Measurements from ENCODE around the gene SCGB1D4.

GRCh38 chr11:61510599-61511452 lies 2.3 kb downstream of the LRRC10B start:
- PRO-cap = no peak
- RRBS, 2 experiments = no CpG with 5 or more reads among the region's 24 CpGs

DNA sequence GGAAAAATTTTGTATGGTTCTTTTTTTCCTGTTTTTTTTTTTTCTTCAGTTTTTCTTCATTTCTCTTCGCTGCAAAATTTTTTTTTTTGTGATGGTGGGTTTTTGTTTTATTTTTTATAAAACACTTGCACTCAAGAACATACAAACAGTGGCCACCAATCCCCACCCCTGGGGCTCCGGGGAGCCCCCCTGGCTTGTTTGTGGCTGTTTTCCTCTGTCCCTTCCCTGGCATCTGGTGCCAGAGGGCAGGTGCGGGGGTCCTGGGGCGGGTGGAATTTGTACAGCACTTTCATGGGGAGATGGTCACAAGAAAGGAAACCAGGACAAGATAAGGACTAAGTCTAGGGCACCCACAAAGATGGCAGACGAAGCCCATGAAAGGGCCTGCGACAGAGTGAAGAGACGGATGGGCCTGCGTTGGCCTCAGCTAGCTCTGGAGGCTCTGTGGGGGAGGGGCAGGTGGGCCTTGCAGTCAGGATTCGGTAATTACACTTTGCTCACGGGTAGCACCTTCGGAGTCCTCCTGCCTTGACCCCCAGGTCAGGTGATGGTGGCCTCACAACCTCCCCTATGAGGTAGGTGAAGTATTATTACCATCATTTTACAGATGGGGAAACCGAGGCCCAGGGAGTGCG lies 7.0 kb downstream of the LRRC10B start:
- PRO-cap = no peak
- RRBS, 2 experiments = no CpG with 5 or more reads among the region's 13 CpGs

DNA sequence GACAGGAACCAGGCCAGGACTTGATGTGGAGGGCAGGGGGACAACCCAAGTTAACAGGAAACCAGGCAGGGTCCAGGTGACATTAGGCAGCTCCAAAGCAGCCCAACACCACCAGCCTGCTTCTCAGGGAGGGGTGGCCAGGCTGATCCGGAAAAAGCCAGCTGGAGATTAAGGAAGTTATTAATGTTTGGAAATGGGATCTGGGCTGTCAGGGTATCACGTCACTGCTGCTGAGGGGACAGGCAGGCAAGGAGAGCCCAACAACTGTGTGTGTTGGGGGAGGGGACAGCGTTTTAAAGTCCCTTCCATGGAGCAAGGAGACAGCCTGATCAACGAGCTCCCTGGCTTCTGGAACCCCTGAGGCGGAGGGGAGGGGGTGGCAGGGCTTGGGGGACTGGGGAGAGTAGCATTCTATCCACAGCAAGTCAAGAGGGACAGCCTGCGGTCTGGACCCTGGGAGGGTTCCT lies 27.2 kb downstream of the SYT7 start:
- PRO-cap = no peak
- RRBS, 2 experiments = no CpG with 5 or more reads among the region's 6 CpGs

DNA sequence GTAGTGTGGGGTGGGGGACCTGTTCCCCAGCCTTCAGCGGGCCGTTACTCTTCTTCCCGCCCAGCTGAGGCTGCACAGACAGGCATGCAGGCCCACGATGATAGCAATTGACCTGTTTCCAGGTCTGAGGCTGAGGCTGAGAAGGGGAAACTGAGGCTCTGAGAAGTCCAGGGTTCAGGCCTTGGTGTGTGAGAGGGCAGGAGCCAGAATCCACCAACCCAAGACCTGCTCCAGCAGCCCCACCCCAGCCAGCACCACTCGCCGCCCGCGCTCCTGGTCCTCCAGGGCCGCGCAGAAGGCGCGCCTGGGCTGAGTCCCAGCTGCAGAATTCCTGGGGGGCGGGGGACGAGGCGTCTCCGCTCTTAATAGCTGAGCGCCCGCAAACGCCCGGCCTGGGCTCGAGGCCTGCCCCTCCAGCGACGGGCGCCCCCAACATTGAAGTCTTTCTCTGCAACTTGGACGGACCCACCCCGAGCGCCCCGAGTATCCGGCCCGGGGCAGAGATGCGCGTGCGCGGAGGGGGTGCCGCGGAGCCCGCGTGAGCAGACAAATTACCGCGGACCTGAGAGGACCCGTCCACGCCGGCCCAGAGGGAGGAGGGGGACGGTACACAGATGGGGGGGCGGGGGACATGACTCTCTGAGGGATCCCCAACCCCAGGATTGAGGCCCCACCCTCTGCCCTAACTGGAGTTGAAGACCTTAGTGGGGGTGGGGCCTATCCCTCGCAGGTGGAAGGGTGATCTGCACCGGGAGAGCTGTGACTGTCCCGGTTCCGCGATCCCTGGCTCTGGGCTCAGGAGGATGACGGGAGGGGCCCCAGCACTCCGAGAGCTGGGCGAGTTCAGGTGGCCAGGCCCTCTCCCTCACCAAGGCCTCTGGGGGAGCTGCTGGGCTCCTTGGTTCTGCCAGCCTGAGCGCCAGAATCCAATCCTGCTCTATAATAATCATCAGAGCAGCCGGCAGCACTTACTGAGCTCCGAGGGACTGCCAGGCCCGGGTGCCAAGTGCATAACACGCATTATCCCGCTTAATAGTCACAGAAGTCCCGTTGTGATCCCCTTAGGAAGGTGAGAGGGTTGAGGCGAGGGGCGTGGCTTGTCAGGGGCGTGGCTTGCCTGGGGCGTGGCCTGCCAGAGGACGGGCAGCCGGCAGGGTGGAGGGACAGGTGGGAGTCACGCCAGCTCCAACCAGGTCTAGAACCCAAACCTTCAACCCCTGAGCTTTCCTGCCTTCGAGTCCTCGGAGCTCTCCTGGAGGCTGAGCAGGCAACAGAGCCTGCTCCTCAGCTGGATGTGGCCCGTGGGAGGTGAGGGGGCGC lies 6.9 kb upstream of the SYT7 start:
- PRO-cap = no peak
- RRBS, 2 experiments = 50 to 92% methylated on average over 2 to 6 of the region's 71 CpGs

GRCh38 chr11:61607339-61607926 lies 26.6 kb upstream of the SYT7 start:
- PRO-cap = no peak
- RRBS, 2 experiments = no CpG with 5 or more reads among the region's 8 CpGs

DNA sequence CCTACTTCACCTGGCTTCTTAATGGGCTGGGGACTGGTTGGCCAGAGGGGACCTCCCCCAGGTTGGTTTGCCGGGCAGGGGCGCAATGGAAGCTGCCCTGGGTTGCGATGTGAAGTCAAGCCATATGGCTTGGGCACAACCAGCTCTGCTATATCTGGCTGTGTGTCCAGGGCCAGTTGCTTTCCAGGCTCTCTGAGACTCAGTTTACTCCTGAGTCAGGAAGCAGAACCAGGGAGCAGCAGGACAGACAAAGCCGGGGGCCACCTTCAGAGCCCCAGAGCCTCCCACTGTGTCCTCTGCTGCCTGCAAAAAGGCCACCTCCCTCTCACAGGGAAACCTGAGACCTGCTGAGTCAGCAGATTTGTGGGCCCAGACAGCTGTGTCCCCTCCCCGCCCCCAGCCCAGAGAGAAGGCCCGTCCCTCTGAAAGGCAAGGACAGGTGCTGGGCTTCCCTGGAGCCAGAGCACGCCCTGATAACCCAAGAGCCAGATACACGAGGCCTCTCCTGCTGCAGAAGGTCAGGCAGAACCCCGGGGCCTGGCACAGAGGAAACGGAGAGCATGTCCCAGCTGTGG lies 29.2 kb upstream of the DAGLA start:
- PRO-cap = no peak
- RRBS, 2 experiments = no CpG with 5 or more reads among the region's 10 CpGs

GRCh38 chr11:61745500-61746200 lies 6.8 kb upstream of the MYRF start:
- PRO-cap = no peak
- RRBS, 2 experiments = 65 to 88% methylated on average over 3 of the region's 20 CpGs

- PRO-cap = no peak
- RRBS, 2 experiments = 100% methylated on average over 1 of the region's 4 CpGs; no CpG with 5 or more reads in 1 of the 2 experiments
Observed at GRCh38 chr11:61769741-61769958, 17.2 kb downstream of the MYRF start.

GRCh38 chr11:61800528-61801411 lies 8.1 kb downstream of the FEN1 start:
- PRO-cap = no peak
- RRBS, 2 experiments = no CpG with 5 or more reads among the region's 3 CpGs

- PRO-cap = no peak
- RRBS, 2 experiments = 77 to 91% methylated on average over 4 of the region's 6 CpGs
Observed at GRCh38 chr11:61887961-61888362, 3.4 kb downstream of the FADS3 start.

DNA sequence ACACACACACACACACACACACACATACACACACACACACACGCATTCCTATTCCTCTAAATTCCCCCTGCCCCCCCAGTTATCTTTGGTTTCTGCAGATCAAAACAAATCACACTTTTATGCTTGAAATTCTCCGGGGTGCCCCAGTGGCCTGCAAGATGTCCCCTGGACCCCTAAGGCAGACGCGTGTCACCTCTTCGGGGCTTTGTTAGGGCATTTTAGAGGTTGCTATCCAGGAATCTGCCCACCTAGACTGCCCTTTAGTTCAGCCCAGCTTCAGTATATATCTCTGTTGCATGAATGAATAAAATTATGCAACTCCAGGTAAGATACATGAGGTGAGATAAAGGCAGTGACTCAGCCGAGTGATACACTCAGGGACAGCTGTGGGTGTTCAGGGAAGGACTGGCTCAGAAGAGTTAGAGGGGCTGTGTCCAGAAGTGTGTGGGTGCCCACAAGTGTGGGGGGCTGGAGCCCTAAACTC lies 8.5 kb downstream of the FTH1 start:
- PRO-cap = no peak
- RRBS, 2 experiments = no CpG with 5 or more reads among the region's 6 CpGs

GRCh38 chr11:61962405-61962554 lies 5.2 kb downstream of the FTH1 start:
- PRO-cap = no peak
- RRBS, 2 experiments = no CpG with 5 or more reads among the region's 3 CpGs

DNA sequence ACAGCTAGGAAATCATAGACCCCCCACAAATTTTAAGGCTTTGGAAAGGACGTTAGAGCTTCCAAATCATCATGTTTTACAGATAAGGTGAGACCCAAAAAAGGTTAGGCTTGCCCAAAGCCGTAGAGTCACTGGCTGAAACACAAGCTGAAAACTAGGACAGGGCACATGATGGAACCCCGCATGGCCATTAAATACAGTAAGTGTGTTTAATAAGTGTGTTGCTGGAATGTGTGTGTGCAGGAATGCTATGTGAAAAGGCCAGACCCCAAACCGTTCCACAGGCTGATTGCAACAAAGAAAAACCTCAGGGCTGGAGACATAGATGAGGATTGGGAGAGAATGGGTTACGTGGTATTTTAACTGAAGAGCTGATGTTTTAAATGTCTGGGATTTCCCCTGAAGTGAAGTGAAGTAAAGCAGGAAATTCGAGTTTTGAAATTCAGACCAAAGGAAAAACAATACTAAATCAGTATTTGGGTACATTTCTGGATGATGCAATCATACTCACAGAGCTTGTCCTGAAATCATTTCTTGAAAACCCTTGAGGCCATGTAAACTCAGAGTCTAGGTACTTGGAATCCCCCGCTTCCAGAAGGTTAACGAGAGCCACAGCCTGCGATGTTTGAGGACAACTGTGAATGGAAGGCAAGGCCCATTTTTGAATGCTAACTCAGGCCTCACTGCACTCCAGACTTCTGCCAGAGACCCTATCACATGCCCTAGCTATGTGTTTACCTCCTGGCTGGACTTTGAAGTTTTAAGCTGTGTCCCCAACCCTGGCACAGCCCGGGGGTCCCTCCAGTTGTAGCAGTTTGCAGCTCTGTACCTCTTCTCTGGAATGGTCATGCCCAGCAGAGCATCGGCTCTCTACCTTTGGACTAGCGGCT lies 5.2 kb upstream of the FTH1 start:
- PRO-cap = no peak
- RRBS, 2 experiments = no CpG with 5 or more reads among the region's 12 CpGs

DNA sequence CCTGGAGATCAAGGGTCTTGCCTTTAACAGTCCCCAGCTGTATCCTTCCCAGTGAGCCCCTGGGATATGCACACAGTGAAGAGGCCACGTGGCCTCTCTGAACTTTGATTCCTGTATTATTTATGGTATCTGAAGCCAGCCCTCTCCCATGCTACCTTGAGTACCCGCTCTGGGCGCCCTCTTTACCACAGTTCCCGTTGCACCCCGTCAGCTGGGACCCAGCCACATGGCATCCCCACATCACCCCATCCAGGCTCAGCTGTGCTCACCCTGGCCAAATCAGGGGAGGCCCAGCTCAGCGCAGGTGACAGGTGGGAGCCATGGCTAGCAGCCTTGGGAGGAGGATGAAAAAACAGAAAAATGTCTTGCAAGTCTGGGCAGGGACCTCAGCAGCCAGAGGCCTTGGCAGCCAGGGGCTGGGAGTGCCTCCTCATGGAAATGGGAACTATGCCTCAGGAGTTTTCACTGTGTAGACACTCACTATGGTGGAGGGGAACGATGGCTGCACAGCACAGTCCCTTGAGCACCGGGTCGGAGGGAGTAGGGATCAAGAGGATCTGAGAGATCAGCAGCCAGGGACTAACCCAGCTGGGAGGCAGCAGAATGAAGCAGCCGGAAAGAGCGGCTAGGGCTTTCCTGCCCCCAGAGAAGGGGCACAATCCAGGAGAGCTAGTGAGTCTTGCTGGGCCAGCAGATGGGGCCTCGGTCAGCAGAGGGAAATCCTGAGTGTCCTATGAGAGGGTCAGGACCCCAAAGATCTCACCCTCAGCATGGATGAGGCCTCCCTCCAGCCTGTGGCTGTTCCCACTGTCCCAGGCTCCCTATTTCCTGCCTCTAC lies 6.1 kb upstream of the FTH1 start:
- PRO-cap = no peak
- RRBS, 2 experiments = 86 to 96% methylated on average over 3 of the region's 12 CpGs

DNA sequence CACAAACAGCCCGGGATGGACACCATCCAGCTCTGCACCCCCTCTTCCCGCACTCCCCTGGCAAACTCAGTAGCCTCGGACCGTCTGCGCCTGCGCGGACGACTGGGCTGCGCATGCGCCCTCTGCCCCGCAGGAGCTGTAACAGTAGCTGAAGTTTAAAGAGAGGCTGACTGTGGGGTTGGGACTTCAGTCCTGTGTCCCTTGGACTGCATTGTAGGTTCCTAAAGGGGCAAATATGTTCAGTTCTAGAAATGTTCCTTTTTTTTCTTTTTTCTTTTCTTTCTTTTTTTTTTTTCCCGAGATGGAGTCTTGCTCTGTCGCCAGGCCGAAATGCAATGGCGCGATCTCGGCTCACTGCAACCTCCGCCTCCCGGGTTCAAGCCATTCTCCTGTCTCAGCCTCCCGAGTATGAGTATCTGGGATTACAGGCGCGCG lies 11.3 kb upstream of the INCENP start:
- PRO-cap = bidirectional peak, plus-strand start at position 158 of the sequence, minus-strand start at position 88 of the sequence
- RRBS, 2 experiments = 0% methylated on average over 1 of the region's 23 CpGs

DNA sequence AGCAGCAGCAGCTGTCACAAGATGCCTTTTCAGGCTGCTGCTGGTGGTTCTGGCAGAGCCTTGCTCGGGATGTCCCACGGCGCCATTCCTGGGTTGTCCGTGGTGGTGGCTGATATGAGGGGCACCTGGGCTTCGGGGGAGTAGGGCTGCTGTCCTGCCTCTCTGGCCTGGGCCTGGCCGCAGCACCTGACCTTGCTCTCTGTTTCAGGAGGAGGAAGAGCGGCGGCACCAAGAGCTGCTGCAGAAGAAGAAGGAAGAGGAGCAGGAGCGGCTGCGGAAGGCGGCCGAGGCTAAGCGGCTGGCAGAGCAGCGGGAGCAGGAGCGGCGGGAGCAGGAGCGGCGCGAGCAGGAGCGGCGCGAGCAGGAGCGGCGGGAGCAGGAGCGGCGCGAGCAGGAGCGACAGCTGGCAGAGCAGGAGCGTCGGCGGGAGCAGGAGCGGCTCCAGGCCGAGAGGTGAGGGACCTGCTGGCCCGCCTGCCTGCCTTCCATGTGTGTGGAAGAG lies 22.7 kb downstream of the INCENP start:
- PRO-cap = no peak
- RRBS, 2 experiments = no CpG with 5 or more reads among the region's 34 CpGs

DNA sequence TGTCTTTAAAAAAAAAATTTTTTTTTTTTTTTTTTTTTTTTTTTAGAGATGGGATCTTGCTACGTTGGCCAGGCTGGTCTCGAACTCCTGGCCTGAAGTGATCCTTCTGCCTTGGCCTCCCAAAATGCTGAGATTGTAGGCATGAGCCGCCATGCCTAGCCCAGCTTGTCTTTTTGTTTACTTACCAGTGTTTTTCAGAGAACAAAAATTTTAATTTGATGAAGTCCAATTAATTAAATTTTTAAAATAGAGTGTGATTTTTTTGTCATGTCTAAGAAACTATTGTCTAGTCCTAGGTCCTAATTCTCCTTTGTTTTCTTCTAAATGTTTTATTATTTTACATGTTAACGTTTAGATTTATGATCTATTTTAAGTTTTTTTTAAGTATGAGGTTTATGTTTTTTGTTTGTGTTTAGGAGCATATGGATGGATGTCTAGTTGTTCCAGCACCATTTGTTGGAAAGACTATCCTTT lies 29.9 kb downstream of the INCENP start:
- PRO-cap = no peak
- RRBS, 2 experiments = no CpG with 5 or more reads among the region's 4 CpGs

GRCh38 chr11:62298901-62299347 lies at the start of gene SCGB1D4:
SCGB1D4 (minus strand) TSS chr11:62299075.
- PRO-cap = no peak
- RRBS, 2 experiments = no CpG with 5 or more reads among the region's 7 CpGs

GRCh38 chr11:62419591-62419926 lies 726 bp downstream of the SCGB1A1 start:
- PRO-cap = no peak
- RRBS, 2 experiments = no CpG with 5 or more reads among the region's 5 CpGs

DNA sequence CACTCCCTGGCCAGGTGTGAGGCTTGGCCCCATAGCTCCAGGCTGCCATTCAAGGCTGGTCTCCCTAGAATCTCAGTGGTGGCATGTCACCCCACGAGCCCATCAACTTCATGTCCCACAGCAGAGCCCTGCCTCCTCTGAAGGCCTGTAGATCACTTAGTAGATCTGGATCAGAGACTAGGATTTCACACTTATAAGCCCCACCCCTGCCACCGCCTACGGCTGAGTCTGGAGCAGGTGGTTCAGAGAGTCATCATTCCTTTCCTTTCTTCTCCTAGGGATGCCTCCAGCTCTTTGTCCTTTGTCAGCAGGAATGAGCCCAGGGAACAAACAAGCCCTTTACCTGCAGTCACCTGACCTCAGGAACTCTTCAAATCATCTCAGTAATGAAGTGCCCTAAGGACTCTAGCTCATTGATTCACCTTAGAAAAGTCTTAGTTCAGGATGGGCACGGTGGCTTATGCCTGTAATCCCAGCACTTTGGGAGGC lies 37.8 kb downstream of the SCGB1A1 start:
- PRO-cap = no peak
- RRBS, 2 experiments = no CpG with 5 or more reads among the region's 4 CpGs